ENCODE measurements around a stretch of chr6.

DNA sequence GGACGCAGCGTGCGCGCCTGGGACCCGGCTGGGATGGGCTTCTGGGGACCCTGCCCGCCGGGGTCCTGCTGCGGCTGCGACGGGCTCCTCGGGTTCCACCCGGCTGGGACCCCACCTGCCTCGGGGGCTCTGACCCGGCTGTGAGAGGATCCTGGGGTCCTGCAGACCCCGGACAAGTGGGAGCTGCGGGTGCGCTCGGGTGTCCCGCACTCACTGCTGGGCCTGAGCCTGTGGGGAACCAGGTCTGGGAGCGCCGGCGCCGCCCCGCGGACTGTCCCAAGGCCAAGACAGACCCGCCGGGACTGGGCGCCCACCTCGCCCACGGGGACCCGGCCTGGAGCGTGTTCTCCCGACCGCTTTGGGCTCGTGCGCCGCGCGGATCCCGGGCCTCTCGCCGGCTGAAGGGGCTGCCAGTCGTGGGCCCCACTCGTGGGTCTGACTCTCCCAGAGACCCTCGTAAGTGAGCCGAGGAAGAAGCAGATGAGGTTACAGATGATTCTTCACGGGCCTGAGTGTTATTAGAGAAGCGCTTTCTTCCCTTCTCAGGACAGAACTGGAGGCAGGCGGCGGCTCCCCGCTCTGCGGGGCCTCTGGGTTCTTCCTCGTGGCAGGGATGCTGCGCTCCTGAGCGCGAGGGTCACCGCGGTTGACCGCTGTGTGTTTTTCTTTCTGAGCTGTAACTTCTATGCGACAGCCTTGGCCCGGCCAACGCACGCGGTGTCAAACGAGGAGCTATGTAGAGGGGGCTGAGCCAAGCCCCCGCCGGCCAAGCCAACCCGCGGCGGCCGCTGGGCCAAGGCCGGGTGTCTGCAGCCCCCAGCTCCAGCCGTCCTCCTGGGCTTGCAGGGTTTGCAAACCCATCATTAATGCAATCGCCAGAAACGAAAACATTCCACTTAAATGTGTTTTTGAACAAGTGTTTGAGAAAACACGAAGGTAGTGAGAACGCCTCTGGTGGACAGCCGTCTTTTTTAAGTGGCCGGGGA, 928 bp downstream of the SMOC2 start:
- RRBS = 5% methylated on average over 45 of the region's 79 CpGs

DNA sequence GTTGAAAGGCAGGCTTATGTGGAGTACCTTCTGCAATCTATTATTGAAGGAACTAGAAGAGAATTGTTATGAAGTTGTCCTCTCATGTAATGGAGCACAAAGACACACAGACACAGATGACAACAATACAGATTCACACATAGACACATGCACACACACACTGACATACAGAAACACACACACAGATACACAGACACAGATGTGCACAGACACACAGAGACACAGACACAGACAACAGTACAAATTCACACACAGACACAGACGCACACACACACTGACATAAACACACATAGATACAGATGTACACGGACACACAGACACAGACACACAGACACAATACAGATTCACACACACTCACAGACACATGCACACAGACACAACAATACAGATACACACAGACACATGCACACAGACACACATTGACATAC, 183.4 kb downstream of the SMOC2 start:
- RRBS = no CpG with 5 or more reads among the region's 2 CpGs

- RRBS = 91% methylated on average over 2 of the region's 14 CpGs
Observed at GRCh38 chr6:168638659-168639187, 197.7 kb downstream of the SMOC2 start.

DNA sequence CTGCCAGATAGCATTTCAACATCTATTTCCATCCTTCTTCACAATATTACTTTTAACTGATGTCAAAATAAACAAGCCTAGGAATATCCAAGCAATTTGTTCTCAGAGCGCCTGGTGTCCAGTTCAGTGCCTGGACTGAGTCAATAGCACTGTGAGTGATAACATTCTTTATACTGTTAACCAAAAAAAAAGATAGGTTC, 182.7 kb downstream of the THBS2 start:
- RRBS = no CpG with 5 or more reads among the region's 1 CpG

DNA sequence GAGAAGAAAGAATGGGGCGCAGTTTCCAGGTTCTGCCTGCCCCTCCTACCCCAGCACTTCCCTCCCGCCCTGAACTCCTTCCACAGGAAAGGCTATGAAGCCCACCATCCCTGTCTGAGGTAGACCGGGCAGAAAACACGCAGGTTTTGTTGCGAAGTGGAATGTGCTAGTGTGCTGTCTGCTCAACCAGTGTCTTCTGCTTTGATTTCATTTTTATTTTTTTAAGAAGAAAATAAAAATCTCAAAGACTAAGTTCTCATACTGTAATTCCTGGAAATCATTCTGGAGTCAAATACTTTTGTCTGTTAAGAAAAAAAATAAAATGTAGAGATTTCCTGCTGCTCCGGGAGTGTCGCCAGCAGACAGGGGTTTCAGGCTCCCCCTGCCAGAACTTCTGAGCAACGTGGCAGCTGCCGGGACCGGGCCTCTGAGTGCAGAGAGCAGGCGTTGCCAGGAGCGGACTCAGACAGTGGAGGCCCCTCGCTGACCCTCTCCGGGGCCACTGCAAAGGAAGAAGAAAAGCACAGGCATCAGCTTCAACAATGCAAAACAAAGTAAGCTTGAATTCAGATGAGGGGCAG, 95.6 kb downstream of the THBS2 start:
- RRBS = 27% methylated on average over 8 of the region's 14 CpGs

- RRBS = no CpG with 5 or more reads among the region's 19 CpGs
Observed at GRCh38 chr6:169229449-169230069, 24.1 kb downstream of the THBS2 start.

DNA sequence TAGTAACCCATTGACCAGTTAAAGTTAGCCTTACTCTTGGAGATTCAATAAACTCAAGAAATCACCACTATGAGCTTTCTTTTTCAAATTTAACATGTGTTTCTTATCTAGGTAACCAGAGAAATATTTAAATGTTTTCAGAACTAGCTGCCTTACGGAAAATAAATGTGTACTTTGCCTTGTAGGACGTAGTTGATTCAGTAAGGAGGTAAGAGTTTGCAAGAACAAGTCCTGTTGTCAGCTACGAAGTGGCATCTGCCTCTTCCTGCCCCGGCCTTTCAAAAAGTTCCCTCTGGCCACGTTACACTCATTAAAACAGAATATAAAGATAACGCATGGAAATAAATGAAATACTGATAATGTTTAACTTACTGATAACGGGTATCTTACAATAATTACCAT, 85.9 kb upstream of the THBS2 start:
- RRBS = no CpG with 5 or more reads among the region's 7 CpGs

DNA sequence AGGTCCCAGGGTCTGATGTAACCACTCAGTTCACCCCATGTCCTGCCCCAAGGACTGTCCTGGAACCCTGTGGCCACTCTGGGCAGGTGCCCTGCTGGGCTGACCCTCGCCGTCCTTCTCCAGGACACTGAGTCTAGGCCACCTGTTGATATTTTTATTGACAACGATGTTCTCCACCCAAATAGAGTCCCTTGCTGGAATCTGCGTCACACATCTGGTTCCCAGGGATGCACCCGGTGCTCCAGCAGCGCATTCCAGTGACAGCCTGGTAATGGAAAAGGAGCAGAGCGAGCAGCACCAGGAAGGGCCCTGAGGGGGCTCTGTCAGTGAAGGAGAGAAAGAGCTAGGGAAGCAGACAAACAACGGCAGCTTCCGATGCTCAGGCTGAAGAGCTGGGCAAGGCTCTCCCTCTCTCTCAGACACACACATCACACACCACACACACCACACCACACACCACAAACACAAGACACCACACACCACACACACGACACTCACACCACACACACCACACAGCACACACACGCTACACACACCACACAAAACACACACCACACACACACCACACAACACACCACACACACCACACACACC, 117.8 kb upstream of the THBS2 start:
- RRBS = no CpG with 5 or more reads among the region's 11 CpGs

DNA sequence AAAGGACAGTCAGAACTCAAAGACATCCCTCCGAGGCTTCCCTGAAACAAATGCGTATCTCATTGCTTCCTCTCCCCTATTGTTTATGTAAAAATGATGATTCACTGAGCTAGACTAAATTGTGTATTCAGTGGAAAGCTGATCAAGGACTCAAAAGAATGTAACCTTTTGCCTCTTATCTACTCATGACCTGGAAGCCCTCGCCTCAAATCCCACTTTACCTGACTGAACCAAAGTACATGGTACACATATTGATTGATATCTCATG, 81.5 kb downstream of the WDR27 start:
- RRBS = no CpG with 5 or more reads among the region's 3 CpGs

DNA sequence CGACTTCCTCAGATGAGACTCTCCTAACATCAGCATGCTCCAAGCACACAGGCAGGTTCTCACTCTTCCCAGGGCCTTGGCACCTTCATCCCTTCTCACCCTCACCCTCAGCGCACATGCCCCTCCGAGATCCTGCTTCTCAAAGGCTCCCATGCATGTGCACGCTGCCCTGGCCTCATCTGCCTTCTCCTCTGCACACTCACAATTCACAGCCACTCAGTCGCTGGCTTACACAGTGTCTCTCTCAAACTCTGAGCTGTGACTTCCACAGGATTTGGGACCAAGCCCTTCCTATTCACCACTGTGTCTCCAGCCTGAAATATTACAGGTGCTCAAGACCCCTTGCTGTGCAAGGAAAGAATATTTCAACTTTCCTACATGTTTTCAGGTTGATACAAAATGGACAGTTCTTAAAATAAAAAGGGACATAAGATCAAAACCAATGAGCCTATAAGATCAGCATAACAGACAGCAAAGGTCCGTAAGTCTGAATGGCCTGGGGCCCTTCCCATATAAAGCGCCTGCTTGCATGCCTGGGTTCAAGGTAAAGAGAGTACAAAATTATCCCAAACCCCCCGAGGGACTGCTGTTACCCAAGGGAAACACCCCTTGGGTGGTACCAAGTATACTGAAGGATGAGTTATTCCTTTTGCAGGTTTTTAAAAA, 30.1 kb downstream of the WDR27 start:
- RRBS = no CpG with 5 or more reads among the region's 8 CpGs

- RRBS = no CpG with 5 or more reads among the region's 5 CpGs
Observed at GRCh38 chr6:169703535-169704182, 1.7 kb downstream of the C6orf120 start.

DNA sequence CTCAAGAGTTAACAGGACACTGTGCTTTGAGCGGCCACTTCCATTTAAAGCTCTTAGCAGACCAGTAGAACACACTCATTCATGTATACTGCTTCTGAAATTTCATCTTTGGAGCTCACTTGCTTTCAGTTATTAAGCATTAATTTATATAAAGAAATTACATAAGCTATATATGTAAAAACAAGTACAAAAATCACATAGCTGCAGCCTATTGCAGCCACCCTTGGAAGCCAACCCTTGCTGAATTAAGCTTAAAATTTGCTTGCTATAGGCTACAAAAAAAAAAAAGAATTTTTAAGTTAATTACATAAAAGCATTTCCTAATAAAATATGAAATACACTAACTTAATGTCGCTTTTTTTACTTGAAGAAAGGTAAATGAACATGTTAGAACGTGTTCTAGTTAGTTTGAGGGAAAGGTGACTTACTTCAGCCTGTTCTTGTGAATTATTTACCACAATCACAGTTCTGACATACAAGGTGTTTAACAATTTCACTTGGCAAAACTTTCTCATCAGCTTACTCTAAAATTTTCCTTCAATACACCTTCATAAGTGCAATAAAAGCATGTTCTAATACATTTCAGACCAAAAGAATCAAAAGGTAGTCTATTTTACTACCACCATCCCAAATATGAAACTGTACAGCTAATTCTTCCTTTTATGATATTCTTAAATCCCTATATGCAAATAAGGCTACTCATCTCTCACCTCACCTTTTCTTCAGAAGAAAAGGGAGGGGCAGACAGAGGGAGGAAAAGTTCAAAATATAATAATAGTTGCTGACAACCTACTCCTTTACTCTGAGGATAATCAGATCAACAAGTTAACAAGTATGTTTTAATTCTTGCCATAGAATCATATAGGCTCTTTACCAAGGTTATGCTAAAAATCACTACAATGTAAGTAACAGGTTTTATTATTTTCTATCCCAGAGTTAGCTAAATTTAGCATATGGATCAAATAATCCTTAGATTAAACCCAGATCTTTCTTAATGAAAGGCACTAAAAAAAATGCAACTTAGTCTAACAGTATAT, 7.2 kb downstream of the C6orf120 start:
- RRBS = no CpG with 5 or more reads among the region's 3 CpGs

DNA sequence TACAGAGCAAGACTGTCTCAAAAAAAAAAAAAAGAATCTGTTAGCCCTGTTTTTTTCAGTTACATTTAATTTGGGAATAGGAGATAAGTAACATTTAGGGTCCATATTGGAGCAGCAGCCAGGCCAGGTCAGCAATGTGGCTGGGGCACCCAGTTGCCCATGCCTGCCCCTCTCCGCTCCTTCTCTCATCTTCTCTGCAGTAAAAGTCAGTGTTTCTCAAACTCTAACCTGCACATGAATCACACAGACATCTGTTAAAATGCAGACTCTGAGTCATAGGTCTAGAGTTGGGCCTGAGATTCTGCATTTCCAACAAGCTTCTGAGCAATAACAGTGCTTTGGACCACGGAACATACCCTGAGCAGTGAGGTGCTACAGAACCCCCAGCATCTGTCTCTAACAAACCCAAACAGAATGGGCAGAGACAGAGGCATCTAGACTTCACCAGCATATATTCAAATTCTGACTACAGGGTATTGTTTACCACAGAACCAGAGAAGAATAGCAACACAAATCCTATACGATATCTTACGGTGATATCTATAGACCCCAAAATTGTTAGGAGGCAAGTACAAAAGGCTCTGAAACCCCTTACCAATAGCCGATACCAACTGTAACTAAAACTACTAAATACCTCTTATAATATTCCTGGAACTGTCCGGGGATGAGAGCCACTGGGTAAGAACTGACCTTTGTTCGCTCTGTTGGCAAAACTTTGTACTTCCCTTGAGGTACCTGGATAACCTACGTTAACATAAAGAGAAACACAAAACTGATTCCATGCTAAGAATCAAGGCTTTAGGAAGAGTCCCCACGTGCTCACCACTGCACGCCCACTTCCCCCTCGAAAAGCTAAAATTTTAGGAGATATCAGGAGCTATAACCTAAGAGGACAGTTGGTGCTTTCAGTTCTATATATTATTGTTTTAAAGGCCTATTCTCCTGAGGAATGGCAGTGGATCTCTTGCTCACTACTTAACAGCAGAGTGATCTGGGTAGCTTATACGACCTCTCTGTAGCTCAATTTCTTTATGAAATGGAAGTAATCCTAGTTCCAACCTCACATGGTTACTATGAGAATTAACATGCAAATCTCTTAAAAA, 9.8 kb downstream of the PHF10 start:
- RRBS = no CpG with 5 or more reads among the region's 12 CpGs

GRCh38 chr6:169799428-169799783, 48.0 kb downstream of the ERMARD start:
- RRBS = no CpG with 5 or more reads among the region's 7 CpGs

DNA sequence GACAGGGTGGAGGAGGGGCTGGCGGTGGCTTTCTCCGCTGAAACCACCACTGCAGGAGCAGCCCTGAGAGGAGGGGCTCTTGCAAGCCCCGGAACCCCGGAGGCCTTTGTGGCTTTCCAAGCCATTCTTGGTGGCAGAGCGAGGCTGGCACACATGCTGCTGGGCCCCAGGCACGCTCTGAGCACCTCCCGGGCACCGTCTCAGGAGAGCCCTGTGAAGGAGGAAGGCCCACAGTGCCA, 170.4 kb downstream of the ERMARD start:
- RRBS = no CpG with 5 or more reads among the region's 8 CpGs

DNA sequence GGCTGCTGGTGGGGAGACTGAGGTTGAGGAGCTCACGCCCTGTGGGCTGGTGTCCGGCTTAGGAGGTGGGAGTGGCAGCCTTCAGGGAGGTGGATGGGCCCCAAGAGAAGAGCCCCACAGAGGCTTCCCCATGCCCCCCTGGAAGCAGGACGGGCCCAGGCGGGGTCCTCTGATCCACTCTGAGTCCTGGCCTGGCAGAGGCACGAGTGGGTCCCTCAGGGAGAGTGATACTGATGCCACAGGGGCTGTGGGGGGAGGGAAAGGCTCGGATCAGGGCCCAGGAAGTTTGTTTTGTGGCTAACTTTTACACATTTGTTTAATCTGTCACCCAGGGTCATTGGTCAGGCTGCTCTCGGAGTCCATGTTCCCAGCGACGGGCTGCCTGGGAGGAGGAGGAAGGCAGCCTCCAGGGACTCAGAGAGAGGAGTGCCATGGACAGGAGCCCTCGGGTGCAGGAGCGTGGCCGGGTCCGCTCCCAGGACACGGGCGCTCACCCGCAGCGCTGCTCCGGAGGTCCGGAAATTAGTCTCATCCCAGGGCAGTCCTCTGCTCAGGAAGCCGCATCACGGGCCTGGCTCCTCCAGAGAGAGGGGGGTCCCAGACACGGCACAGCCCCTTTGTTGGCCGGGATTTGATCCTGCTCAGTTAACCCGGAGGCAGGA, 170.9 kb downstream of the ERMARD start:
- RRBS = no CpG with 5 or more reads among the region's 24 CpGs

DNA sequence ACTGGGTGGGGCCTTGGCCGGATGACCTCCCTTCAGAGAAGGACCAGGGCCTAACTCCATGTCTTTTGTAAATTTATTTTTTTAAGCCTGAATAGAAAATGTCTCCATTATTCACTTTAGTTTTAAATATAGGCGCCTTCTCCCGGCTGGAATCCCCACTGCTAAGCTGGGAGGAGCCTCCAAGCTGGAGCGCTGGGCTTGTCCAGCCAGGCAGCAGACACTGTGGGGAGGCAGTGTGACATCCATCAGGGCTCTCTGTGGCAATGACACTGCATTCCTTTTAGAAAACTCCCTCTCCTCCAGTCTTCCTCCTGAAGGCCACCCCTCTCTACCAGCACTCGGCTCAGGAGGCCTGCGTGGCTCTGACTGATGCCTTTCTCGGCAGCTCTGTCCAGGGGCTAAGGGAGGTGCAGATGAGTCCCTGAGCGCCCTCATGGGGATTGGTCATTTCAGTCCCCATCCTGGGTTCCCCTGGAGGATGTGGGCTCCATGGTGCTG, 209.4 kb downstream of the ERMARD start:
- RRBS = no CpG with 5 or more reads among the region's 8 CpGs

DNA sequence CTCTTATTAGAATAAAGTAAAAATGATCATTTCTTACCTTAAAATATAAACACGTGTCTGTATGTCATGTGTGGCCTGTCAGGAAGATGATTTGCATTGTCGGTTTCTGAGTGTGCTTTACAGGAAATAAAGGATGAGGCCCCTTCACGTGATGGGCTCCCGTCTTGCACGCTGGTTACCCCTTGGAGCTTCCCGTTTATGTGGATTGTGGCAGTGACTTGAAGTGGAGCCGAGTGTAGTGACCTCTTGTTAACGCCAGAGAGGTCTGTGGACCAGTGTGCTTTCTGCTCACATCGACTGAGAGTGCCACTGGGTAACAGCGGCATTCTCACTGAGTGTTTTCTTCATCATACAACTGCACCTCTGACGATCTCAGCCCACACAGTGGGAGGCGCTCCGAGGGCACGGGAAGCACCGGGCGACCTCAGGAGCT, 238.6 kb downstream of the ERMARD start:
- RRBS = no CpG with 5 or more reads among the region's 16 CpGs

GRCh38 chr6:170167465-170168127, 123.3 kb downstream of the DLL1 start:
- RRBS = no CpG with 5 or more reads among the region's 27 CpGs

DNA sequence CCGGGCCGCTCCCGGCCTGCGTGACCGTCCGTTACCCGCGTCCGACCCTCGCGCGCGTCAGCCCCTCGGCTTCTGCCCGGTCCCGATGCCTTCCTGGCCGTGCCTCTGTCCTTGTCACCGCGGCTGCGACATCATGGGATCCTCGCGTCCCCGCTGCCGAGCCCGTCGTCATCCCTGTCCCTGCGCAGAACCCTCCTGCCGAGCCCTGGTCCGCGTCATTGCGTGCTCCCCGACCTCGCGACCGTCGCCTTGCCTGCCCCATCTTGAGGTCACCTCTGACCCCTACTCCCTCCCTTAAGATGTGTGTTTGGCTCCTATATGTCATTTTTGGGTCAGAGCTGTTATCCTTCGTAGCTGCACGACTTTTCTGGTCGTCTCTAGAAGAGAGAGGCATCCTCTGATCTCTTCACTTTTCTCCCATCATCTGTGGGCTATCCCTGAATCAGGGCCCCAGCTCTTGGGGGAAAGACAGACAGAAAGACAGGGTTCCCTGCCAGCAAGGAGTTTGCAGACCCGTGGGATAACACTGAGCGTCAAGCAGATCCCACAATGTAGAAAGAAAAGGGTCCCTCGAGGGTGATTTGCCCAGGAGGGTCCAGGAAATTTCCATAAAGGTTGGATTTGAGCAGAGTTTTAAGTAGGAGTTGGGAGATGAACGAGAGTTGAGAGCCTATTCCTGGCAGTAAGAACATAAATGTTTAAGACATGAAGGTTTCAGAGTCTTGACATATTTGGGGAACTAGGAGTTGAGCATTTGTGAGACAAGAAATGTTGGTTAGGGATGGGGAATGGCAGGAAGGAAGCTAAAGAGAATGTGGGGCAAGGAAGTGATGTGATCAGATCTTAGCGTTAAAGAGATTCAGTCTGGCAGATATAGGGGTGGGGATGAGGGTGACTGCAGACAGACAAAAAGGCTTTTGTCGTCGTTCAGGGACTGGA, 587 bp downstream of the FAM120B start:
- RRBS = 2% methylated on average over 13 of the region's 46 CpGs